Sternocleidomastoid (tissue), 1 donor: ENCODE results near the genes CD1D, CD1B, CD1E and PEA15.

GRCh38 chr1:158150348-158150986 lies 22.4 kb upstream of the SMIM42 start:
- PRO-cap = unidirectional peak, plus-strand start at chr1:158150799

DNA sequence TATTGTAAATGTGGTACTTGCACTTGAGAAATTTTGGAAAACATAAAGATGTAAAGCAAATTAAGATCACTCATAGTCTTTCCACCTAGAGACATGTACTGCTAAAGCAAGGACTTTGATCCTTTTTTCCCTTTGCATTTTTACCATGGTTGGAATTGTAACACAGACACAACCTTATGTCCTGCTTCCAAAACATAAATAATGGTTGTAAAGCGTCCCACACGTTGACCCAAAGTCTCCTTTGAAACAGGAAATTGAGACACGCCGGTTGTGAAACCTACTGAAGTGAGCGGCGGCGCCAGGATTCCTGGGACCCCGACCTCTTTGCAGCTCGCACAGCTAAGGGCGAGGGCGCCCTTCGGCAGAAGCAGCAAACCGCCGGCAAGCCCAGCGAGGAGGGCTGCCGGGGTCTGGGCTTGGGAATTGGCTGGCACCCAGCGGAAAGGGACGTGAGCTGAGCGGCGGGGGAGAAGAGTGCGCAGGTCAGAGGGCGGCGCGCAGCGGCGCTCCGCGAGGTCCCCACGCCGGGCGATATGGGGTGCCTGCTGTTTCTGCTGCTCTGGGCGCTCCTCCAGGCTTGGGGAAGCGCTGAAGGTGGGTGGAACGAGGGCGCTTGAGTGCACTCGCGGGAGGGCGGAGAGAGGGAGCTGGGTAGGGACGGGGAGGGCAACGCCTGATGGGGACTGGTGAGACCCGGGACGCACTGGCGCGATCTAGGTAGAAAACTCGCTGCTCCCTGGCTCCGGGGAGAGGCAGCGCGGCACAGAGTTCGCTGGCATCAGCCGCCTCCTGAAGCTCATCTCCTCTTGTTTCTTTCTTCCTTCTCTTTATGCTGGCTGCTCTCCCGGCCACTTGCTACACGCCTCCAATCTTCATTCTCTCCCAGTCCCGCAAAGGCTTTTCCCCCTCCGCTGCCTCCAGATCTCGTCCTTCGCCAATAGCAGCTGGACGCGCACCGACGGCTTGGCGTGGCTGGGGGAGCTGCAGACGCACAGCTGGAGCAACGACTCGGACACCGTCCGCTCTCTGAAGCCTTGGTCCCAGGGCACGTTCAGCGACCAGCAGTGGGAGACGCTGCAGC lies at the start of gene CD1D:
CD1D (plus strand) TSS at position 327 of the 1,081 bp plus-strand sequence.
- PRO-cap = unidirectional peak, plus-strand start at position 342 of the sequence

GRCh38 chr1:158331431-158331876 lies at the start of gene CD1B:
TSS of gene CD1B (minus strand) at chr1:158331531.
- PRO-cap = no peak

DNA sequence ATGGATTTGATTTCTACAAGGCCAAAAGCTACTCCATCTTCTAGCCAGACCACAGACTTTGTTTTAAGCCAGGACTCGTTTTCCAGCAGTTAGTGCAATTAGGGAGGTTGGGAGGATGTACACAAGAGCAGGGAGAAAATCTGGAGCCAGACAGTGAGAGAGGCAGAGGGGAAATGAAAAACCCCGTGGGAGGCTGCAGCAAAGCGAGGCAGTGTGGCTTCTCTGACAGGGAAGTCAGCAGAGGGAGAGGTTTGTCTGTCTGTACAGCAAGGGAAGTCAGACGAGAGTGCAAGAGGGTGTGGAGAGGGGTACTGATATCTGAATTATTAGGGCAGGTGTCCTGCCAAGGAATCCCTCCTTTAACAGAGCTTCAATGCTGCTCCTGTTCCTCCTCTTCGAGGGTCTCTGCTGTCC lies at the start of gene CD1E:
CD1E (plus strand) TSS at position 279 of the 414 bp plus-strand sequence.
- PRO-cap = no peak

DNA sequence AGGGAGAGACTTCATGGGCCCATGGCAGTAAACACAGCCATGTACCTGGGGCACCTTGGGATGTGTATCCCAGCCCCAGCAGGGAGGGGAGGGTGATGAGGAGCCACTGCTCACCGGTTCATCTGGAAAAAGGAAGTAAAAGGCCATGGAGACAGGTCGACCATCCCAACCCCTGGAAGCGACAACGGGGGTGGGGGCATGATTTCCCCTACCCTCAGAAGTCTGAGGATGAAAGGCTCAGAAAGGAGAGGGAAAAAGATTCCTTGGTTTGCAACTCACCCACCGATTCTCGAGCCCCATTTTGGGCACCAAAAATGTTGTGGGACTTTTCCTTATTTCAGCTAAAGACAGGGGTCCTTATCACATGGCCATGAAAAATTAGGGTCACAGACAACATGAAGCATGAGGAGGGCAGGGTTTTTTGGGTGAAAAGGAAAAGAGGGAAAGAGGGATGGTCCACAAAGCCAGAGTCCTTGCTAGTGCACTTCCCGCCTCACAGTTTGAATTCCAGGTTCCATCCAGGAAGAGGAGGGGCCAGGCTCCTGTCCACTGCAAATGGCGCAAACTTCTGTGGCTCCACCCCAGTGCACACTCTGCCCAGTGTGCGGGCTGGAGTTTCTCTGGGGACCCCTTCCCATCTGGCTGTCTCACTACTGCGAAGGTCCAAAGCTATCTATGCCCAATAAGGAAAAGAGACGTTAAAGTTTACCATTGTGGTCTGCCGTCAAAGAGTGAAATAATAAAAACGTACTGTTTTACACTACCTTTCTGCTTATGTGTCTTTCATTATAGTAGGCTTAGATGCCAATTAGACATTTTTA lies 18.0 kb downstream of the AIM2 start:
- PRO-cap = no peak

GRCh38 chr1:159591745-159592193 lies 4.1 kb downstream of the APCS start:
- PRO-cap = no peak

DNA sequence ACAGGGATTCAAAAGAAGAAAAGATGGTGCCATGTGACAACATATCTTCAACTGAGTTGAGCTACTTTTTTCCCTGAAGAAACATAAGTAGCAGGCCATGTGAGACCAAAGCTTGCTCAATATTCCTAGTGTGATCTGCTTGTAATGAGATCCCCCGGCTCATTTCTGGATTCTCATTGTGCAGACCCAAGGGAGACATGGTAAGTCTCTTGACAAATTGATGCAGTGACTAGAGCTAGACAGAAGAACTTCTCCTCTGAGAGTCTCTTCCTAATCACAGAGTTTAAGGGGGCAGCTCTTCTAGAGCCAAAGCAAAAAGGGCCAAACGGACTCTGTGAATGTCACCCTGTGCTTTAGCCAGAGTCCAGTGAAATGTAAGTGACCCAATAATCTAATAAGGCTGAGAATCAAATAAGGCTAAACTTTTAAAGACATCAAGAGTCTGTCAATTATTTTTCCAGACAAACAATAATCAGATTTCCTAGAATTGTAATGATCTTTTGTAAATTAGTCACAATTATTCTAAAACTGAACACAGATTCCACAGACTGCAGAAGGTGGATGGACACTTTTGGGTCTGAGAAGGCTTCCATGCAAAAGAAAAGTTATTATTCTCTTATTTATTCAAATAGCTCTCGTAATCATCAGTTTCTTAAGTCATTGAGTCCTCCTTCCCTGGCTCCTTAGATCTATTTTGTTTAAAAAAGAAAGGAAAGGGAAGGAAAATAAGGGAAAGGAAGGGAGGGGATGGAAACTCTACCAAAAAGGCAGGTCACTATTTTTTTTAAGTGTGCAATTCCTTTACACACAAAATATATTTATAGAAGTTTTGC lies 6.2 kb downstream of the APCS start:
- PRO-cap = no peak

- PRO-cap = no peak
These were observed 7.7 kb downstream of the APCS start for GRCh38 chr1:159595347-159595698.

- PRO-cap = no peak
These were observed 2.0 kb downstream of the CRP start for GRCh38 chr1:159711977-159713256.

DNA sequence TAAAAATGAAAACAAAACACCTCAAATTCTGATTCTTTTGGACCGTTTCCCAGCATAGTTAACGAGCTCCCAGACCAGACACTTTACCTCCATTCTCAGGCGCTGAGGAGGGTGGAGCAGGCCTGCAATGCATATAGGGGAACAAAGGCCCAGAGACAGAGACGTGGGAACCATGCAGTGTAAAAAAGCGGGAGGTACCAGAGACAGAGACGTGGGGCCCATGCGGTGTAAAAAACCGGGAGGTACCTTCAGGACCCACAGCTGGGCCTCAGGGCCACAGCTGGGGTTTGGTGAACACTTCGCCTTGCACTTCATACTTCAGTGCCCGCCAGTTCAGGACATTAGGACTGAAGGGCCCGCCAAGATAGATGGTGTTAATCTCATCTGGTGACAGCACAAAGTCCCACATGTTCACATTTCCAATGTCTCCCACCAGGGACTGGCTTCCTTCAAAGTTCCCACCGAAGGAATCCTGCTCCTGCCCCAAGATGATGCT lies 1.1 kb downstream of the CRP start:
- PRO-cap = no peak

- PRO-cap = no peak
These were observed 28.5 kb upstream of the DUSP23 start for GRCh38 chr1:159752334-159752613.

GRCh38 chr1:159780236-159780873 lies 407 bp upstream of the DUSP23 start:
- PRO-cap = bidirectional peak, plus-strand start at chr1:159780969, minus-strand start at chr1:159780732

- PRO-cap = no peak
These were observed 3.5 kb downstream of the SLAMF8 start for GRCh38 chr1:159830117-159830667.

DNA sequence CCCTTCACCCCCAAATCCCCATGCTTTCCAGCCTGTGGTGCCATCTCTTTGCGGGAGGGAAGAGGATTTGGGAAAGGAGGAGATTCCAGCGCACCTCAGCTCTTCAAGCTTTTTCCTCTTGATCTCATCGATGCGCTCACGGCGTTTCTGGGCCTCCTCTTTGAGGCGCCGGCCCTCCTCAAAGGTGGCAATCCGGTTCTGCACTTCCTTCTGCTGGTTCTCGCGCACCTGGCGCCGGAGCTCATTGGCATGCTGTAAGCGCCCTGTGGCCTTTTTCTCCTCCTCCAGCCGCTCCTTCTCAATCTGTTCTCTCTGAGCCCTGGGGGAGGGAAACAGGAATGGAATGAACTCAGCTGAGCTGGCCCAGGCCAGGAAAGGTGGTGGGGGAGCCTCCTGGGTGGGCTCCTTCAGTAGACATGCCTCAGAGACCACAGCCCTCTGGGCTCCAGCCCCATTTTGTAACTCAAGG lies 10.4 kb upstream of the VSIG8 start:
- PRO-cap = no peak

DNA sequence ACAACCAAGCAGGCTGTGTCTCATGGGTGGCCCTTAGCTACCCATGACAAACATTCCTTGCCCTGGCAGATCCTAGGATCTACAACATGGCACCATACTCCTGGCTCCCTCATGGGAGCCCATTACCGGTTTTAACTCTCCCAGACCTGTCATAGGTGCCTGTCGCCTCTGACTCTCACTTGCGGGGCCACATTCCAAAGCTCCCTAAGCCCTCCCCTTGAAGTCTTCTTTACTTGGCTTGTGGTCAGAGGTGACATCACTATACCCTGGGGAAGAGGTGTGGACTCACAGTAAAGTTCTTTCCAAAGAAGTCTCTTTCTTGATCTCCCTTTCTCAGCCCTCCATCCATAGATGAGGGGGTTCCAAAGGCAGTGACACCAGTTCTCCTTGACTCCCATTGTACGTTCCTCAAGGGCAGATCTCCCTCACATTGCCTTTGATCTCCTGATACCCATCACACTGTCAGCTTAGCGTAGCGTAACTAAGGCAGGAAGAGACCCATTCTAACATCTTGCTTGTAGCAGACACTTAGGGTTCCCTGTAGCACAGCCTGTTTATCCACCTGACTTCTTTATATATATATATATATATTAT lies 5.5 kb upstream of the SLAMF9 start:
- PRO-cap = no peak

DNA sequence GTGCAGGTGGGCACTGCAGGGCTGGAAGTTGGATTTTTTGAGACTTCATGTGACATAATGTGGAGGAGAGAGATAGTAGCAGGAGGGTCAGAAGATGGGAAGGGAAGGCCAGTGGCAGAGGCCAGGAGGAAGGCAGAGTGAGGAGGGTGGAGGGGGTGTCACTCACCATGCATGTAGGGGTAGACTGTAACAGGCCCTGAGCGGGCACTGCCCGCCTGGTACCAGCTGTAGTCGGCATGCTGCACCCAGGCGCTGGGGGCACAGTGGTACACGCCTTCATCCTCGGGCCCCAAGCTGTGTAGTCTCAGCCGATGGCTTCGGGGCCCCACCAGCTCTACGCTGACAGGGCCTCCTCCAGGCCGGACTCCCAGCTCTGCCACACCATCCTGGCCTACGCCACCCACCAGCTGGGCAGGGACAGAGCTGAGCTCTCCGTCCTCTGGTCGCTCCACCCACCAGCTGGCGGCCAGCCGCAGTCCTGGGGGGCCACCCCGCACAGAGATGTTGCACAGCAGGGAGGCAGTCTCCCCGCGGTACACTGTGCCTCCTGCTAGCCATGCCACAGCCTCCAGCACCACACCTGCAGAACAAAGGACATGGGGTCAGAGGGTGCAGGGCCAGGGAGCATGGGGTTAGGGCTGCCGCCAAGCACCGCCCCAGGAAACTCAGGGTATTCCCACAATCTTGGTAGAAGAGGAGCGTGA lies 6.2 kb downstream of the IGSF8 start:
- PRO-cap = no peak

DNA sequence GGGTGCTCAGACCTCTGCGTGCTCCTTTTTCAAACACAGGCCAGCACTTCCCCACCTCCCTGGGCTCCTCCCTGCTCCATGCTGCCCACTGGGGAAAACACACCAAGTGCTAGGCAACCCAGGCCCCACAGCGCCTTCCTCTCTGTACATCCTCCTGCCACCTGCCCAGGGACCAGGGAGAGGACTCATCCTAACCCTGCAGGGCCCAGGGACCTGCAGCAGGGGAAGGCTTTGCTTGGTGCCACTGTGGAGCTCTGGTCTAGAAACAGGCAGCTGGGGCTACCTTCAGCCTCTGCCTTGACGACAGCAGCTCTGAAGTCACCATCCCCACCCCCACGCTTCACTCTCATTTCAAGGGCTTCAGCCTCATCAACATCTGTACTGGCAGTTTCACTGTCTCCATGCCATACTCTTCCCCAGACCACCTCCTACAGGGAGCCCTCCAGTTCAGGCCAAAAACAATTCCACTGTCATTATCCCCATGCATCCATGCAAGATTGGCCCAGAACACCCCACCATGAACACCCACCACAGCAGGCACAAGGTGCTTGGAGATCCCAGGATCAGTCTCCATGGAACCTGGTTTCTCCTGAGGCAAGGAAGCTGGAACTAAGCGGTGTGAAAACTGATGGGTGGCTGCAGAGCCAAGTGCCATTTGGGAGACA lies 1.1 kb downstream of the IGSF8 start:
- PRO-cap = no peak

DNA sequence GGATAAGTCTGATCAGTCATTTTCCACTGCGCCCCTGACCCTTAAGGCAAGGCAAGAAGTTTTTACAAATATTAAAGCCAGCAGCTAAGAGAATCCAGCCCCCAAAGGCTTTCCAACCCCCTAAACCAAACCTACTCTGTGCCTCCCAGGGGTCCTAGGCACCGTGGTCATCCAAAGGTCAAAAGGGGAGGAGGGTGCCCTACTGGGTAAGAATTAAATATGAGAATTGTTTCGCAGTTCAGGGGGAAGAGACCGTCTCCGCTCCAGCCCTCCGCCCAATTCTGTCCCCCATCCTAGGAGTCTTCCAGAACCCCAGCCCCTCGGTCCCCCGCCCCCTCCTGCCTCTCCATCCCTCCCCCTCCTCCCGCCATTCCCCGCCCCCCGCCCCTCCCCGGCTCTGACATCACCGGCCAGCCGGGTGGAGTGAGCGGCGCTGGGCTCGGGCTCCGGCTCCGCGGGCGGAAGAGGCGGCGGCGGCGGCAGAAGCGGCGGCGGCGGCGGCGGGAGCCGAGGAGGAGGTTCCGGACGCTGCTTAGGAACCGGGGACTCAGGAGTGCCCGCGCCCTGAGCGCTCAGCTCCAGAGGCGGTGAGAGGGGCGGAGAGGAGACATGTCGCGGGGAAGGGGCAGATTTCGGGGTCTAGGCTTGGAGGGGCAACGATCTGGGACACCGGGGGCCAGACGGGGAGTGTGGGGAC lies at the start of gene PEA15:
PEA15 (plus strand) TSS at position 449 of the 697 bp plus-strand sequence.
- PRO-cap = bidirectional peak, plus-strand start at position 486 of the sequence, minus-strand start at position 283 of the sequence

DNA sequence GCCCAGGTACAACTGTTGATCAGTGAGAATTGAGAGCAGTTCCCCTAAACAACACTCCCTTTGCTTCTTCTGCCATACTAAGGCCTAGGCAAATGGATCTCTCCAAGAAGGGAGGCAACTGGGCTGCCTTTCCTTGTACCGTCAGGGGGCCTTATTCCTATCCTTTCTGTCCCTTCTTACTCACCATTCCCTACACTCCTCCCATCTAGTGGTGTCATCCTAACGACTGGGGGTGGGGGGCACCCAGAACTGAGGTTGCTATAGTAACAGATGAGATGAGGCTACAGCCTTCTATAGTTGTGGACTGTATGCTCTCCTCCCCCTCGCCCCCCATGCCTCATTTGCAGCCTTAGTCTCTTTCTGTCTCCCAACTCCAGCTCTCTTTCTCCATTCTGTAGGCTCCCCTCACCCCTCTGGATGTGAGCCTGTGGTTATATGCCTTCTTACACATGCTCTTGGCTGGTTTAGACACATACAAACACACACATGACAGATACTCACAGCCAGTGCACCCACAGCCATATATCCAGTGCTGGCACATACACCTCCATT lies 3.6 kb downstream of the PEA15 start:
- PRO-cap = no peak

GRCh38 chr1:160213463-160214415 lies 8.6 kb downstream of the PEA15 start:
- PRO-cap = no peak